ENCODE results near the genes SLC9C2 and TNN.

DNA sequence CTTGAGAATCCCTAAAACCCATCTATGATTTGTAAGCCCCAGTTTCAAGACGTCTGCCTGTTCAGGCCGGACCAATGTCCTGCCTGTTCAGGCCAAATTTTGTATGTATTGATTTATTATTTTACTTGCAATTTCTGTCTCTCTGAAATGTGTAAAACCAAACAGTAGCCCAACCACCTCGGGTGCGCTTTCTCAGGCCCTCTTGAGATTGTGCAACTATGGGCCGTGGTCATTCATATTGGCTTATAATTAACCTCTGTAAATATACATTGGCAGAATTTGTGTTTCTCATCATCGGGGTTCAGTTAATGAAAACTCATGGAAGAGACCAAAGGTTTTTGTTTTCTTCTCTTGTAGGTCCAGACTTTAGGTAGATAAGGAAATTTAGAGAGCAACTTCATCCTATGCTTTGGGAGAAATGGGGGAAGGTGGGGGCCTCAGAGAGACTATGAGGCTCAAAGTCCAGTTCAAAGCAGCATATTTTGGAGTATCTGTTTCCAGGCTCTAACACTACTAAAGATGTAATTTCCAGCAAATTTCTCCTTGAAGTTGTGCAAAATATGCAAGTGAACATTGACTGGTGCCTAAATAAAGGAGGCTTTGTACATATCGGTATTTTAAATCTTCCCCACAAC, 77.2 kb upstream of the TNFSF18 start:
- RRBS: no CpG with 5 or more reads among the region's 7 CpGs

DNA sequence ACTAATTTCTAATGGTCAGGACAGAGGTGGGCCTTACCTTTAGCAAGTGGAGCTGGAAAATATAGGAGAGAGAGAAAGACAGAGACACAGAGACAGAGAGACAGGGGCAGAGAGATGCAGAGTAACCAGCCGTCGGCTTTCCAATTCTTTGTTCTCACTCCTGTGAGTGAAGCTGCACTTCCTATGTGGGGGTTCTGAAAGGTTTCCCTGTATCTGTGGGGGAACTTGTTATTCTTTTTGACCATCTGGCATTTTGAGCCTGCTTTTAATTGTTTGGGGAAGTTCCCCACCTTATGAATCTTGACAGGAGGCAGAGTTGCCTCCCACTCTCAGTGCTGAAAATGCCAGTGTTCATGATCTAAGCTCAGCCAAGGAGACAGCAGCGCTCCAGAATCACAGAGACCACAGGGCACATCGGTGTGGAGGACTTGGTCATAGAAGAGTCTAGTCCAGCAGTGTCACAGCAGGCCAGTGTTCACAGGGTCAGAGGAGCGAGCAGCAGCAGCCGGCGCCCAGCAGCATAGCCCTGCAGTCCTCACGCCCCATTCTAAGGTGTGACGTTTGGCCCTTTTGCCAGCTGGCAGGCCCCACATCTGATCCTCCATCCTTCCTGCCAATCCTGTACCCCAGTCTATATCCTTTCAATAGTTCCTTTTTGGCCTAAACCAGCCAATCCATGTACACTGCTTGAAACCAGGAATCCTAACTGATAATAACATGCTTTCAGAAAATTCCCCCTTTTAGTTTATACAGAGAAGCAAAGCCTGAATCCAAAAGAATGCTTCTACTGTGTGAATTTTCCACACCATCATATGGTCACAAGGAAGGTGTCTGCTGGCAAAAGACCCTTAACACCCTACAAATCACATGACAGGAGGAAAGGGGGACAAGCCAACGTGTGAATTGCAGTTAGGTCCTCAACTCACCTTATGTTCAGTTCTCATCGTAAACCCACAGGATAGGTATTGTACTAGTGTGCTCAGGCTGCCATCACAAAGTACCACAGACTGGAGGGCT, 63.7 kb upstream of the PRDX6 start:
- RRBS: no CpG with 5 or more reads among the region's 11 CpGs

- RRBS: no CpG with 5 or more reads among the region's 10 CpGs
These were observed 2.0 kb upstream of the PRDX6 start for GRCh38 chr1:173475056-173475666.

GRCh38 chr1:173487524-173488360, 10.6 kb downstream of the PRDX6 start:
- RRBS: no CpG with 5 or more reads among the region's 4 CpGs

DNA sequence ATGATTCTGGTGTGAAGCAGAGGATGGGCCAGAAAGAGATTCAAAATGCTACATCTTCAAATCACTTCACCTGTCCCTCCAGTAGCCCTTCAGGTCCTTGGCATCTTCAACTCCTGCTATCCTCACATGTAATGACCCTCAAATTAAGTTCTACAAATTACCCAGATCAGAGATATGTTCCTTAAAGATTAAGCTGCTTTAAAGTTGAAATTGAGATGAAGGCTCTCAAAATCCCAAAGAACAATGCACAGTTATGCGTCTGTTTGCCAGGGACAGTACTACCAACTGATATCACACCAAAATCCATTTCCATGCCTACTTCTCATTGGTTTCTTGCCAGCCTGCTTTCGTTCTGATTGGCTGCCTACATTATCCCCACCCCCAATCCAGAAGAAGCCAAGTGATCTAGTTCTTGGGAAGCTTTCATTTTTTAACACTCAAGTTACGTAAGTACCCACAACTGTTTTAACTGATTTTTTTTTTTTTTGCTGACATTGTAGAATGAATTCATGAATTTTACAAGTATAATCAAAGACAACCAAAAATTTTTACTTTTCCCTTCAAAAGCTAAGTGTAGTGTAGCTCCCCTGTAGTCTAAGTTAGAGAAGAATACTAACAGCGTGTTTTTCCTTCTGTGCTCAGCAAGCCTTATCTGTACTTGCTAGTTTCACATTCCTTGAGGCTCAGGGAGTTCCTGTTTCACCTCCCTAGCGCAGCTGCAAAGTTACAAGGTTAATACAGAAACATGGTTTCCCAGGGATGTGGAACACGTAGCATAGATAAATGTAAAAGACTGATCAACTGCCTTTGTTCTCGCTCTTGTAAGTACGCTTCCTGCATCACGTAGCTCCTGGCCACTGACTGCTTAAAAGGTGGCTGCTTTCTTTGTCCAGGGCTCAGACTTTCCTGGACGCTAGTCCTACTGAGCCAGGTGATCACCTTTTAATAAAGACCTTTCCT, at the start of gene SLC9C2:
TSS of gene SLC9C2 (minus strand) at position 287 of the 960 bp plus-strand sequence.
- RRBS: no CpG with 5 or more reads among the region's 10 CpGs

DNA sequence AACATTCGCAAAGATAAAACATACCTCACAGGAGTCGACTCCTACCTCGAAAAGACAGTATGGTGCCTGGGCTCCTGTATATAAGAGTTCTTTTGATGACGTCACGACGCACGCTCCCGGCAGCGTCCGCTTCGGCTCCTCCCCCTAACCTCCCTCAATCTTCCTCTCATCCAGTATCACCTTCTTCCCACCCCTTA, 346 bp upstream of the ZBTB37 start:
- RRBS: no CpG with 5 or more reads among the region's 11 CpGs

GRCh38 chr1:173946232-173946971, 29.3 kb upstream of the SERPINC1 start:
- RRBS: no CpG with 5 or more reads among the region's 6 CpGs

DNA sequence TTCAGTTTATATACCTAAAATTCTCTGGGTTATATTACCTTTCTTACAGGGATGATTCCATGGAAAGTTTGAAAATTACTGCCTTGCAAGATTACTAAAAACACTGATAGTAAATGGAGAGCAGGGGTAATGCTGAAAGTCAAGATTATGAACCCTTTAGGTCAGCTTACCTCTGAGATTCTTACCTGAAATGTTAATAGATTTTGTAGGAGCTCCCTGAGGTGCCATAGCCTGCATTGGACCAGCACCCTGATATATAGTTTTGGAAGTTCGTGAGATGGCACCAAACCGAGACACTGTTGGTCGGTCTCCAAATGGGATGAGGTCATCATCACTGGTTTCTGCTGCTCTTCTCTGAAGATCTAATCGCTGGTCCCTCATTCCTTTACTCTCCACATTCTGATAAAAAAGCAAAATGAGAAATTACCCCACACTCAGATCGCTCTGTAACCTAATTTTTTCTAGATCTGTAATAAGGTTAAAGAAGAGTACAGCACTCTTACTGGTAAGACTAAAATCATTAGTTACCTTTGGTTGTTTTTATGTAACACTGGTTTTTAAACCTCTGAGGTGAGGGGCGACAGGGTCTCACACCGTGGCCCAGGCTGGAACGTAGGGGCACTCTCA, 30.2 kb upstream of the SERPINC1 start:
- RRBS: no CpG with 5 or more reads among the region's 8 CpGs

- RRBS: no CpG with 5 or more reads among the region's 2 CpGs
These were observed 34.8 kb upstream of the SERPINC1 start for GRCh38 chr1:173951902-173952384.

- RRBS: no CpG with 5 or more reads among the region's 4 CpGs
These were observed 38.7 kb downstream of the RC3H1 start for GRCh38 chr1:173983320-173983913.

DNA sequence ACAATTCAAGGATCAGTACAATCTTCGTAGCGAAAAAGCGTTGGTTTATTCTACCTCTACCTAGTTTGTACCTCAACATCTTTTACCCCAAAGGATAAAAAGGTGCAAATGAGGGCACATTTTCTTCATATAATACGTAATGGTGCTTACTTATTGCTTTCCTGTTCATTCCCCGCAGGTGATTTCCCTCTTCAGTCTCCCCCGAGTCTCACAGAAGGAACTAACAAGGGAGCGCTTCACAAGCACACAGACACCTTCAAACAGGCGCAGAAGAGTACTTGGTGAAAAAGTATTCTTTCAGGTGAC, 630 bp upstream of the RABGAP1L start:
- RRBS: no CpG with 5 or more reads among the region's 8 CpGs

GRCh38 chr1:174159717-174160687, 682 bp downstream of the RABGAP1L start:
- RRBS: no CpG with 5 or more reads among the region's 49 CpGs

DNA sequence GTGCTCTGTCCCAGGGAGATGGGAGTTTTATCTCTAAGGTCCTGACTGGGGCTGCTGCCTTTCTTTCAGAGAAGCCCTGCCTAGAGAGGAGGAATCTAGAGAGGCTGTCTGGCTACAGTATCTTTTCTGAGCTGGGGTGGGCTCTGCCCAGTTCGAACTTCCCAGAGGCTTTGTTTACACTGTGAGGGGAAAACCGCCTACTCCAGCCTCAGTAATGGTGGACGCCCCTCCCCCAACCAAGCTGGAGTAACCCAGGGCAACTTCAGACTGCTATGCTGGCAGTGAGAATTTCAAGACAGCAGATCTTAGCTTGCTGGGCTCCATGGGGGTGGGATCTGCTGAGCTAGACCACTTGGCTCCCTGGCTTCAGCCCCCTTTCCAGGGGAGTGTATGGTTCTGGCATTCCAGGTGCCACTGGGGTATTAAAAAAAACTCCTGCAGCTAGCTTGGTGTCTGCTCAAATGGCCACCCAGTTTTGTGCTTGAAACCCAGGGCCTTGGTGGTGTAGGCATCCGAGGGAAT, 205.2 kb downstream of the GPR52 start:
- RRBS: no CpG with 5 or more reads among the region's 4 CpGs

DNA sequence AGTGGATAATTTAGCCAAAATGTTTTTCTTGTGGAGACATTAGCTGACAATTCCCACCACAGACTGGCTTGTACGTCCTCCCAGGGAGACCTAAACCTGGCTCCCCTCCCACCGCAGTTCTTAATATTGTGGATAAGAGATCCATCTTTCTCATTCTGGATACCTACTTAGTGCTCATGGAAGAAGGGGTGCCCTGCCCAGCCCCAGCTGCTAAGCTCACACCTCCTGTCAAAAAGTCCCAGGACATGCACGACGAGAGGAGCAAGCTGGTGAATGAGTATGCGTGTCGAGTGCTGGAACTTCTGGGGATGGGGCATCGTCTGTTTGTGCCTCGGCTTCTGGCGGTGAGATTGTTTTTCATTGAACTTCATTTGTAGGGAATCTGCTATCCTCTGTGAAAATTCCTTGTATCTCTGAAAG, 199.6 kb upstream of the CACYBP start:
- RRBS: no CpG with 5 or more reads among the region's 9 CpGs

GRCh38 chr1:174875203-174875803, 124.4 kb upstream of the CACYBP start:
- RRBS: no CpG with 5 or more reads among the region's 5 CpGs

GRCh38 chr1:174964997-174965589, 34.7 kb upstream of the CACYBP start:
- RRBS: no CpG with 5 or more reads among the region's 2 CpGs

- RRBS: no CpG with 5 or more reads among the region's 3 CpGs
These were observed 31.7 kb upstream of the CACYBP start for GRCh38 chr1:174967966-174968609.

DNA sequence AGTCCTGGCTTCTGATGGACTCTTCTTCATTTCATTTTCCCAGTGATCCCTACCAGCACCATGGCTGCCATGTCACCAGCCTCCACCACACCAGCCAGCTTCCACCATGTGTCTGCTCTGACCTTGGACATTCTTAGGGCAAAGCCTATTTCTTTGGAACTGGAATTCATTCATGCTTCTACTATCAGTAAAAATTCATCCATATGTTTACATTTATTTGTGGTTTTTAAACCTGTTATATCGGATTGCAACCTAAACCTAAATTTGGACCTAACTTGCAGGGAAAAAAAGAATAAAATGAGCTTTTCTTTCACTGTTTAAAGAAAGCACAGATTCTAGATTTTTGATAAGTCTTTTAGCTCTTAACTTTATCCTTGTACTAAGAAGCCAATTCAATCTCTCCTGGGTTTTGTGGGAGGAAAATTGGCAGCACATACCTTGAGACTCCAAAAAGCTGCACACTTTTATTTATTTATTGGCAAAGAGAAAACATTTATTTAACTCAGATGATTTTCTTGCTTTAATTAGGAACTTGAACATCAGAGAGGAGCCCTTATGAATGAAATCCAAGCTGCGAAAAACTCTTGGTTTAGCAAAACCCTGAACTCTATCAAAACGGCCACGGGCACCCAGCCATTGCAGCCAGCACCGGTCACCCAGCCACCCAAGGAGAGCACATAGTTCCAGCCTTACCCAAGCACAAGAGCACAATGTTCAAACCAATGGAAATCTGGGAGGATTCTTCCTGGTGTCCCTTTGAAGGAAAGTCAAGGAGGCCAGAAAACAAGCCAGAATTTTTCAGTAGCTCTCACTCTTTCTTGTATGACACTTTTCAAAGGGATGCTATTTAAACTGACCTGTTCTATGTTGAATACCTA, 10.2 kb upstream of the CACYBP start:
- RRBS: no CpG with 5 or more reads among the region's 5 CpGs

GRCh38 chr1:175067596-175068031, at the start of gene TNN:
TNN (plus strand) TSS chr1:175067833.
- RRBS: no CpG with 5 or more reads among the region's 5 CpGs

GRCh38 chr1:175141932-175142359, 50.6 kb downstream of the KIAA0040 start:
- RRBS: no CpG with 5 or more reads among the region's 5 CpGs

All from HGPS cell (cell line).